ENCODE results near the gene RCCD1.

GRCh38 chr15:90934307-90934695 is 784 bp upstream of the UNC45A start:
- RAMPAGE, total RNA, result no peak

DNA sequence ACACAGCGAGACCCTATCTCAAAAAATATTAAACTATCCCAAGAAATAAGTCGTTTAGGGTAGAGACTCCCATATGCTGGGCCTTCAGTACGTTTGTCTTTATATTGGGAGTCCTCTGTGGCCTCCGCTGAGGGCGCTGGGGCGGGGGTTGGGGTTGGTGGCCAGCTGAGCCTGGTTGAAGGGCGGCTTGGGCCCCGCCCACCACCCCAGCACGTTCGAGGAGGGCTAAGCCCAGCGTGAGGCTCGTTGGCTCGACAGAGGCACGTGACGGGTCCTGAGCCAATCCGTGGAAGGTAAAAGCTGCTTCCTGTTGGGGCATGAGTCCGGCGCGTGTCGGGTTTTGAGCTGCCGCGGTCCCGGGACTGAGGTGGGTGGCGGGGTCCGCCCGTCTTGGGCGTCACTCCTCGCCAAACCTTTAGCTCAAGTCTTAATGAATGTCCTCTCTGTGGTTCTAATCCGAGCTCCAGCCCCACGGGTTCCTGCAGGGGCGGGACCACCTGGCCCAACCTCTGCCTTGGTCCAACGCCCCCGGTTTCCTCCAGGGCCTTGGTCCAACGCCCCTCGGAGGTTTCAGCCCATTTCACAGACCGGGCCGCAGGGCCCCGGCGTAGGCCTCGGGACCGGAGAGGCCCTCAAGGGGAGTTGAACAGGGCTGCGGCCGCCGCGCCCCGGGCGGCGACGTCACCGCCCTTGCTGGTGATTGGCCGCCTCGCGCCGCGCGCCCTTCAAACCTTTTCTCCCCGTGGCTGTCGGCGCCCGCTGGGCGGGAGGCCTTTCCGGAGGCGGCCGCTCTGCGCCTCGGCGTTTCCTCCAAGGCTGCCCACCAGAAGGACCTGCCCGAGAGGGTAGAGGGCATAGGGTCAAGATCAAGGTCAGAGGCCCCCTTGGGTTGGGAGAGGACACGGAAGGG is at the start of gene RCCD1:
Gene RCCD1, plus strand, starts transcription at position 303 of the 910 bp plus-strand sequence.
- RAMPAGE, total RNA, result no peak

GRCh38 chr15:90959730-90960546 is 5.3 kb downstream of the RCCD1 start:
- RAMPAGE, total RNA, result no peak

DNA sequence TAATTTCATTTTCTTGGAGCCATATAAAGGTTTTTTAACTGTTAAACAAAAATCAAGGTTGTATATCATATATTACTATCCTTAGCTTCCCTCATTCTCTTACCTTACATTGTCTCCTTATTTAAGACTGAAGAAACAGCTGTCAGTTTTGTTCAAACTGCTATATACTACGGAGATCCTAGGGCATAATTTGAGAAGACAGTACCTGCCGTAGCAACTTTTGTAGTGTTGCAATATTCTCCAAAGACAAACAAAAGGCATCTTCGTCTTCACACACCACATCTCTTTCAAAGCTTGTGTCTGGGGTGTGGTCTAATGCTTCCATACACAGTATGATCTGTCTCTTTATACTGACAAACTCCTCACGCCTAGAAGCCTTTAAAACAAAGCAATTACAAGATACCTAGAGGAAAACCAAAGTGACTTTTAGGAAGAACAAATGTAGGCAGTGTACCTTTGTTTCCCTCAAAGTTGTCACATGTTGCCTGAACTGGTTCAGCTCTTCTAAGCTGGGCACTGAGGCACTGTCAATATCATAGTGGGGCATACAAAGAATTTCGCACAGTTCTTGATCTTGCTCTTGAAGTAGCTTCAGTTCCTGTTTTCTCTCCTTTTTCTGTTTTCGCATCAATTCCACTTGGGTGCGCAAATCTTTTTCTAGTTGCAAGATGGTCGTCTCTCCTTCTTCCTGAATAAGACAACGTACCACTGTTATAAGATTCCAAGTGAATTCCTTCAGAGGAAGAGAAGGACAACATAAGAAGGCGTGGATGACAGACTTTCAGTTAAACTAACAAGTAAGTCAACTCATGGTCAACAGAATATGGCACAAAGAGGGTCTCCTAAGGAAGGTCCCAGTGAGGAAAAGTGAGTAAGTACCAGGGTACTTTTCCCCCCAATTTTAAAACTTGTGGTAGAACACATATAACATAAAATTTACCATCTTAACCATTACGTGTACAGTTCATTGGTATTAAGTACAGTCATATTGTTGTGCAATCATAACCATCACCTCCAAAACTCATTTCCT is 12.7 kb downstream of the PRC1 start:
- RAMPAGE, total RNA, result no peak

GRCh38 chr15:90983781-90984259 is 10.5 kb downstream of the PRC1 start:
- RAMPAGE, total RNA, result no peak

- RAMPAGE, total RNA, result no peak
These were observed 37.0 kb upstream of the VPS33B start for GRCh38 chr15:91059396-91059759.

- RAMPAGE, total RNA, result no peak
These were observed 268.5 kb downstream of the SV2B start for GRCh38 chr15:91368532-91368917.

GRCh38 chr15:91706147-91706499 is 147.4 kb upstream of the SLCO3A1 start:
- RAMPAGE, total RNA, result no peak

- RAMPAGE, total RNA, result no peak
These were observed 100.7 kb downstream of the SLCO3A1 start for GRCh38 chr15:91953978-91954862.

- RAMPAGE, total RNA, result no peak
These were observed 175.6 kb downstream of the SLCO3A1 start for GRCh38 chr15:92029088-92029582.

DNA sequence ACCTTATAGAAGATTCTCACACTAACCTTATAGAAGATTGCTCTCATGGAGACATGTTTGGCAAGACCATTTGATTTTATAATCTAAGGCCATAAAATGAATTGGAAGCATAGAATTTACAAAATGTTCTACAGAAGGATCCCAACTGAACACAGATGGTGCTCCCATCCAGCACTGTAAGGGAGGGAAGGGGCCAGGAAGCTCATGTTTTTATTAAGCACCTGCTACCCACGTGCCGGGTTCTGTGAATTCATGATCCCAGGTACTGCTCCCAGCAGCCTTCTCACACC is 223.6 kb upstream of the ST8SIA2 start:
- RAMPAGE, total RNA, result no peak

- RAMPAGE, total RNA, result no peak
These were observed 64.3 kb downstream of the FAM174B start for GRCh38 chr15:92591248-92591650.

DNA sequence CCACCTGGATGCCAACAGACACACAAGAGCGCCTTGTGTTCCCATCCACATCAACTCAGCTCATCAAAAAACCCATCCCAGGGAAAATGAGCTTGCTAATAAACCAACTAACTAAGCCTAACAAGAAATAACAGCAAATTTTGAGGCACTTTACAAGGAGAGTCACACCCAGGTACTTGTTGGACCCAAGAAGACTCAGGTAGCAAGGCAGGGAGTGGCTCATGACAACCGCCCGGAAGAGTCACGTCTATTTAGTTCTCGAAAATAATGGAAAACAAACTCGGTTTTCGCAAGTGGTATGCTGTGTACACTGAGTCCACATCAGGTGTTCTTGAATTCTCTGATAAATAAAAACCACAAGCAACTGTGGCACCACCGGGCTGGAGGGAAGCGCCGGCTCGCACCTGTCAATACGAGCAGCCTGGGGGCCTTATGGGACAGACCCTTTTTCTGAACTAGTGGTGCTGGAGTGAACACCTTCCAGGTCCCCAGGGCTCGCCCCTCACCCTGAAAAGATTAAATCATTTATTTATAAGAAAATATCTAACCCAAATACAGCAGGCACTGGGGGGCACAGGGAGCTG is 40.4 kb downstream of the FAM174B start:
- RAMPAGE, total RNA, result no peak

GRCh38 chr15:92616488-92616955 is 39.1 kb downstream of the FAM174B start:
- RAMPAGE, total RNA, result no peak

DNA sequence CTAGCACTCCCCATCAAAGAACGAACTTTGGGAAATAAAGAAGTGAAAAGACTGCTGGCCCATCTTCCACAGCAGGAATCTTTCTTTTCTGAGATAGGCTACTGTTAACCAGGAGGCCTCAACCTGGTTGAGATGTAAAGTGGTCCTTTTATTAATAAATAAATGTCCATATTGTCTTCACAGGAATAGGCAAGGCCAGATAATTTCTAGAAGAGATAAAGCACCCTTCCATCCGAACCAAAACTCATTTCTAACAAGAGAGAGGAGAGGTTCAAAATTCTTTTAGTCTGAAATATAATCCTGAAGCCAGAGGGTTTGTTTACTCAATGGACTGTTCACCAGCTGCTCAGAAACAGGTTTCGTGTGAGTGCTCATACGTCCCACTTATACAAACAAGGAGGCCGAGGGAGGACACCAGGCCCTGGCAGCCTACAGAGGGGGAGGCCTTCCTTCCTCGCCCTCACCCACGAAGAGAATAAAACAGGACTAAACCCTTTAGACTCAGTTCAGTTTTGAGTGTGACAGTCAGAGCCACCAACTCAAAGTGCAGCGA is 17.5 kb downstream of the FAM174B start:
- RAMPAGE, total RNA, result no peak

DNA sequence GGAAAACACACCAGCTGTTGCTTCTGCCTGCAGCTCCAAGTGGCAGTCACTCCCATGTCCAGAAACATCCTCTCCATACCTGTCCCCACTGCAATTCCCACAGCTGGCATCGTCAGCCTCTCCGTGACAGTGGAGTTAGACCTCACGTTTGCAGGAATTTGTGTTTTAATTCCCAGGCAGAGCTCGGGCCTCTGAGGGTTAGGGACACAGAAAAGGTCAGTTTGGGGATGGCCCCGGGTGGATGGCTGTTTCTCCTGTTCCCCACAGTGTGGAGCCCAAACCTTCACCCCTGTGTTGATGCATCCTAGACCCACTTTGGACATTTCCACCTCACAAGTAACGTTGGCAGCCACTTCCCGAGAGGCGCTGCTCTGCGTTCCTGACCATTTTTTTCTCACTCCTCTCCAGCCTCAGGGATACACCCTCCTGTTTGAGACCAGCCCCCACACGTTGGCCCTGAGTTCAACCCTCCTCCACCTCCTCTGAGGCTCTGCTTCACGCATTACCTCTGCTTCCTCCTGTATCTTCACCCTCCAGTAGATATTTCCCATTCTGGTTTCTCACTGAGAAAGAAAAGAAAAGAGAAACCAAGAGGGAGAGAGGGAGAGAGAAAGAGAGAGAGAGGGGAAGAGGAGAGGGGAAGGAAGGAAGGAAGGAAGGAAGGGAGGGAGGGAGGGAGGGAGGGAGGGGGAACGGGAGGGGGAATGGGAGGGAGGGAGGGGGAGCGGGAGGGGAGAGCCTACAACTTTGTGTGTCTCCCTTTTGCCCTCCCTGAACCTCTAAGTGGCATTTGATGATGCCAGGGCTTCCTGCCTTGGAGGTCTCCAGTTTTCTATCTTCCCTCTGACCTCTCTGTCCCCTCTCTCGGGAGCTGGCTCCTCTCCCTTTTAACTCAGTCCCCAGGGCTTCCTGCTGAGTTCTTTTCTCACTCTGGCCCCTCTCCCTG is 12.1 kb upstream of the FAM174B start:
- RAMPAGE, total RNA, result no peak

DNA sequence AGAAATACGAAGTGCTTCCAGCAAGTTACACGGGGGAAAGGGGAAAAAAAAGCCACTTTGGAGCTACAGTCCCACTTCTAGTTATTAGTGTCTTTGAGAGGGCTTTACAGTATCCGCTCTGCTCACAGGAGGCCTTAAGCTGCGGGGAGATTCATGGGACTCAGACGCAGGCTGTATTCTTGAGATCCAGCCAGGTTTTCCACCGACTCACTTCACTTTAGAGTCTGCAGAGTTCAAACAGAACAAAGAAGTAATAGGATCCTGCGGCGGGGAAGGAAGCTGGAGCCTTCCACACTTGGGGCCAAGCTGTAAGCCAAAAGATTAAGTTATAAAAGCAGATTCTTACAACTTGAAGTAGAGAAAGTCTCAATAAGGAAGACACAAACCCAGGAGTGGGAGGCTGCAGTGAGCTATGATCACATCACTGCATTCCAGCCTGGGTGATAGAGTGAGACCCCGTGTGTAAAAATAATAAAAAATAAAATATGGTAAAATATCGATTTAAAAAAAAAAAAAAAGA is 60.2 kb upstream of the FAM174B start:
- RAMPAGE, total RNA, result no peak

GRCh38 chr15:92733618-92734690 is 78.4 kb upstream of the FAM174B start:
- RAMPAGE, total RNA, result no peak

DNA sequence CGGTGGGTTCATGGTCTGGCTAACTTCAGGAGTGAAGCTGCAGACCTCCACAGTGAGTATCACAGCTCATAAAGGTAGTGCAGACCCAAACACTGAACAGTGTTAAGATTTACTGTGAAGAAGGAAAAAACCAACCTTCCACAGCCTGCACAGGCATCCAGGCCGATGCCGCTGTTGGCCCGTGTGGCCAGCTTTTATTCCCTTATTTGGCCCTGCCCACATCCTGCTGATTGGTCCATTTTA is 50.0 kb upstream of the CHD2 start:
- RAMPAGE, total RNA, result no peak

GRCh38 chr15:92883111-92883581 is 17.0 kb upstream of the CHD2 start:
- RAMPAGE, total RNA, result no peak